ENCODE measurements around the genes AAMDC, PRCP and CCDC89.

GRCh38 chr11:77821070-77821573, at the start of gene AAMDC:
TSS of gene AAMDC (plus strand) at chr11:77821144.
- RRBS = no CpG with 5 or more reads among the region's 25 CpGs

DNA sequence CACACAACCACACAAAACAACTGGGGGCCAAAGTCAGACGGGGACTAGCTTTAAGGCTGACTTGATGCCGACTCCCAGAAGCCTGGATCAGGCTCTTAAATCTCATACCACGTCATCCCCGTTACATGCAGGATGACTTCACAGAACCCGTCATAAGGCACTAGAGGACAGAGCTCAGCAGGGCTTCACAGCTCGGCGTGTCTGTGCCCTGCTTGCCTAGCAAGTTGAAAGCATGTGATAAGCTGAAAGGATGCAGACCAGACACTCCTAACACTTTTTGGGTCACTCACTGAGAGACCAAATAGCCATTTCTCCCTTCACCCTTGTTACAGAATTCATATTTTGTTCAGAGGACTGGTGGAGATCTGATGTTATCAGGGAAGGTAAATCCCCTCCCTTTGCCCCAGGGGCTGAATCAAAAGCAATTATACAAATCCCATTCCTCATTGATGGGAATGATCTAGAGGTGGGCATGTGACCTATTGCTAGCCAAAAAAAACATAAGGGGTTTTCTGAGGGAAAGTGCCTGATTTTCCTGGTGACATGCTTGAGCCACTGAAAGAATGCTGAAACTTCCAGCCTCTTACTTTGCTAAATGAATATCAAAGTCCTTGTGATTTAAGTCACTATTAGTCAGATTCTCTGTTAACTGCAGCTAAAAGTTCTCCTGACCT, 65.3 kb downstream of the GAB2 start:
- RRBS = no CpG with 5 or more reads among the region's 7 CpGs

- RRBS = no CpG with 5 or more reads among the region's 8 CpGs
Observed at GRCh38 chr11:78355119-78355731, 62.4 kb downstream of the GAB2 start.

DNA sequence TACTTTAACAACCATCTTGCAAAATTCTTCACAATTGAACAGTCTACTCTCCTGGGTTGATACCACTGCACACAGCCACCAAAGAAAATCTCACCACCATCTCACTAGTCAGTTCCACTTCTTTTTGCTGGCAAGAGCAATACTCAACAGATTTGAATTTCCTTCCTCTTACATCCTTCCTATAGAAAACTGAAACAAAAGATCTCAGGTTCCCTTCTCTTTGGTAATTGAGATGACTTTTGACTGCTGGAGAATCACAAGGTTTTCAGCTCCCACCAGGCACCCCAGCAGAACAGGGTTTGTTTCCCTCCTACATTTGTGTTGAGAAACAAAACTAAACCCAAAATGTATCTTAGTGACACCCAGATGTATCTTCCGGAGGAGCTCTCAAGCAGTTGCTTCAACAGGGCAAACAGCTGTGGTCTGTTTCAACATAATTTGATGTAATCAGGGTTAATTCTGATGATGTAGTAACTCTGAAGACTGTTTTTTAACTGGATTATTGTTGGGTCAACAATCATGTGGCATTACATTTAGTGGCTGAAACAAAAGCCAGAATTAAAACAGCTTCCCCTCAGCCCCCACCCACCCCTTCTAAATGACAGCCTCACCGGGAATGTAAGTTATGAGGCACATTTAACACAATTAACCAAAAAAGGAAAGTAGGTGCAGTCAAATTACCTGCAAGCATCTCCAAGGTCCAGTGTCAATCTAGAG, 7.2 kb upstream of the GAB2 start:
- RRBS = no CpG with 5 or more reads among the region's 2 CpGs

DNA sequence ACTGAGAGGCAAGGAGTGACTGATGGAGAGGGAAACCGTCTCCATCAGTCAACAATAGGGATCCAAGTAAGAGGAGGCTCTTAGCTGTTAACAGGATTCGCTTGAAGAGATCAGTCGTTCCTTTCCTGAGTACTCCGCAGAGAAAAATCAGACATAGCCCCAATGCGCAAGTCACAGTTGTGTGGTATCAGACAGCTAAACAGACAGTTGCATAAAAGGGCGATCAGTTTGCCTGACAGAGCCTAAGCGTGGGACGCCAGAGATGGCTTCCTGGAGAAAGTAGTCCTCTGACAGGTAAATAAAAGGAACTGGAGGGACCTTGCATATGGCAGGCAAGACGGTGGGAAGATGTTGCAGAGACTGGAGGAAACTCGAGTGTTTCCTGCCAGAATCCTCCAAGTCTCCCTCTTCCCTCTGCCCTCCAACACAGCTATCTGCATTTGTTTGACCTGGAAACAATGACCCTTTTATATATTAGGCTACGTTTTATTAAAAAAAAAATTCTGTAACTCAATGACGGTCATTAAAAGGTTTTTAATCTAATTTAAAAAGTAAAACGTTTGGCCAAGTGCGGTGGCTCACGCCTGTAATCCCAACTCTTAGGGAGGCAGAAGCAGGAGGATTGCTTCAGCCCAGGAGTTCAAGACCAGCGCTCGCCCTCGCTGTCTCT, 518 bp upstream of the NARS2 start:
- RRBS = no CpG with 5 or more reads among the region's 18 CpGs

DNA sequence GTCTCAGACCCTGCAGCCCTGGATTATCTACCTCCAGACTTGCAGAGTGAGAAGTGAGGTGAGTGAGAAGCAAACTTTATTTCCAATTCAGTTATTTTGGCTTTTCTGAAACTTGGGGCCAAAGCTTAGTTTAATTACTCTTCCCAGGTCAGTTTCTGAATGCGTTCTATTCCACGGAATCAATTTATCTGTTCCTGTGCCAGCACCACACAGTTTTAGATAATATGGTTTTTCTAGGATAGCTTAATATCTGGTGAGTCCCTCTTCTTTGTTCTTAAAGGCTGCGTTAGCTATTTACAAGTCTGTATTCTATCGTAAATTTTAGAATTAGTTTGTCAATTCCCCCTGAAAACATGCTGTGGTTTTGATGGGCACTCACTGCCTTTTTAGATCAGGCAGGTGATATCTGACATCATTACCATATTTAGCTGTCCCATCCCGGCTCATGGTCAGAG, 150.3 kb upstream of the NARS2 start:
- RRBS = no CpG with 5 or more reads among the region's 5 CpGs

GRCh38 chr11:78801100-78801802, 226.6 kb upstream of the NARS2 start:
- RRBS = no CpG with 5 or more reads among the region's 3 CpGs

DNA sequence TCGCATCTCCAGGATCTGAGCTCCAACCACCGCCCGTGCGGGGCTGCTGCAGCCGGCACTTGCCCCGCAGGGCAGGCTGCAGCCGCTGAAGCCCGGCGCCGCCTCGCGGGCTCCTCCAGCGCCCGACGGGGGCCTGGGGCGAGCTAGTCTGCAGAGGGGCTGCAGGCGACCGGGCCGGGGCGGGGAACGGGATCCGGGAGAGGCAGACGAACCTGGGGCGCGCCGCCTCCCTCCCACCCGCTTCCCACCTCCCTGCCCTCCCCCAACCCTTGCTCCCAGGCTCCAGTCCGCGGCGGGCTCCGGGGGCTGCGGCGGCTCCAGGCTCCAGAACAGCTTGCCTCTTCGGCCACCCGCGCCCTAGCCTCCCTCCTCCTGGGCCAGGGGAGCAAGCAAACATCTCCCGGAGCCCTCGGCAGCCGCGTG, 841 bp downstream of the TENM4 start:
- RRBS = 9% methylated on average over 32 of the region's 40 CpGs

GRCh38 chr11:82419911-82420110, 313.9 kb downstream of the FAM181B start:
- RRBS = no CpG with 5 or more reads among the region's 1 CpG

DNA sequence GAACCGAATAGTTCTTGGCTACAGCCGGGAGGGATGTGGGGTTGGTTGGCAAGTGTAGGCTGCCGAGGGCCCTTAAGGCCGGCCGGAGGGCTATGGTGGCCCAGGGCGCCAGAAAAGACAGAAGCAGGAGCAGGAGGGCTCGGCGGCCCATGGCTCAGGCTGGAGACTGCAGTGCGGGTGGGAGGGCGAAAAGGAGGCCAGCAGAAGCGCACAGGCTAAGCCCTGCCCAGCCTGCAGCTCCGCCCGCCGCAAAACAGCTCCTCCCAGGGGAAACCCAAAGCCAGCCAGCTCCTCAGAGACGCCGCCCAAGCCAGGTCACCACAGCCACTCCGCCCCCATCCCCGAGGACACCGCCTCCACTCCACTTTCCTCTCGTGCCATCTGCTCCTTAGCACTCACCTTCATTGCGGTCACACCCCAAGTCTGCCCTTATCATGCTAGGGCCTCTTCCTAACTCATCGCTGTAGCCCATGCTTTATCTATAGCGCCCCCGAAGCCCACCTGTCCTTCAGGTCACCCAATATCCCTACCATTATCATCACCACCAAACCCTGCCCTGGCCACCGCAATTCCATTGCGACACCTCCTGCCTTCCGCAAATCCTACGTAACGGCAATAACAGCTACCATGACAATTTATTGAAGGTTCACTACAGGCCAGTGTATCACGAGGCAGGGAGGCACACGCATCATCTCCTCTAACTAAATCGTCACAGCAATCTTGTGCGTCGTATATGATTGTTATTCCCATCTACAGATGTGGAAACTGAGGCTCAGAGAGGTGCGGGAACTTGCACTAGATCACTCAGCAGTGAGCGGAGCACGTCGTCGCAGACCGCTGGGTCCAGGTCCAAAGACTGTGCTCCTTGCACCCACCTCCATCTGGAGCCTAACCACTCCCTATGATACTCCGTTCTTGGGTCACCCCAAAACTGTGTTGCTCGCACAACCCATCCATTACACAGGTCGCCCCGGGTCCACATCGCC, at the start of gene PRCP:
PRCP (minus strand) TSS at position 179 of the 986 bp plus-strand sequence.
- RRBS = under 1% methylated on average over 4 of the region's 45 CpGs

- RRBS = no CpG with 5 or more reads among the region's 4 CpGs
Observed at GRCh38 chr11:82960398-82961141, 59.0 kb downstream of the DDIAS start.

DNA sequence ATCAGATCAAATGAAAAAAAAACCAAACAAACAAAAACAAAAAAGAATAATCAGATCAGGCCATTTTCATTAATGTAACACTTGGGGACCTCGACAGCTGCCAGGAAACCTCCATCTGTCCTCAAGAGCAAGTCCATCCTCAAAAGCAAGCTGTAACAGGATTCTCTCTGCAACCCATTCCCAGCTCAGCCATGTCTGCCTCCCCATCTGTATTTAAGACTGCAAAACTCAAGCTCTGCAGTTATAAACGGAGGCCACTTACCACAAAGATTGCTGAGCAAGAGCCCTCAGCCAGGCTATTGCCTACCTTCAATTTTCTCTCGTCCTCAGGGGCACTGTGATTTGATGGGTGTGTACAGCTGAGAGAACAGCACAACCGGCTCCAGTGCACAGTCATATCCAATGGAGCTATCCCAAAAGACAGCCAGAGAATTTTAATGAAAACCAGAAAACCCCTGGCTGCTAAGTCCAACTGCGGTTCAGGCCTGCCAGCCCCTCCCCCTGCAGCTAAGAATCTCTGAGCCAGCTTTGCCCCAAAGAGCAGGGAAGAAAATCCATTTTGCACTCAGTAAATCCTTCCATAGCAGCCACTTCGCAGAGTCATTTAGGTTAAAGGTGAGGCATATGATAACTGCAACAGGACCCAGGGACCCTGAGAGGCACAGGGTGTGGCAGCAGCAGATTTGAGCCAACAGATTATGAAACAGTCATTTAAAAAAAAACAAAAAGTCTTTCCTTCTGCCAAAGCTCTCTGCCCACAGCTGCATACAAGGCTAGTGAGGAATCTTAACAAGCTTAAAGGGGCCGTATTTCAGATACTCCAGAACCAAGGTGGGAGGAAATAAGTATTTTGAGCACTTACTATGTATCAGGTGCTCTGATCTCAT, 37.6 kb downstream of the RAB30 start:
- RRBS = no CpG with 5 or more reads among the region's 7 CpGs

DNA sequence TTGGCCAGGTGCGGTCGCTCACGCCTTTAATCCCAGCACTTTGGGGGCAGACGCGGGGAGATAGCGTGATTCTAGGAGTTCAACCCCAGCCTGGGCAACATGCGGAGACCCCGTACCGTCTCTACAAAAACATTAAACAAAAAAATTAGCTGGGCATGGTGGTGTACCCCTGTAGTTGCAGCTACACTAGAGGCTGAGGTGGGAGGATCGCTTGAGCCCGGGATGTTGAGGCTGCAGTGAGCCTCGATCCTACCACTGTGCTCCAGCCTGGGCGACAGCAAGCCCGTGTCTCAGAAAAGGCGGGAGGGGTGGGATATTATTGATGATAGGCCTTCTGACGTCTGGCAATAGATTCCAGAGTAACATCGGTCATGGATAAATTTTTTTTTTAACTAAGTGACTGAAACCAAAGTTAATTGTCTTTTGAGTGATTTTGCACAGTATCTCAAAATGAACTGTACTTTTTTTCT, 1.1 kb upstream of the RAB30 start:
- RRBS = no CpG with 5 or more reads among the region's 17 CpGs

DNA sequence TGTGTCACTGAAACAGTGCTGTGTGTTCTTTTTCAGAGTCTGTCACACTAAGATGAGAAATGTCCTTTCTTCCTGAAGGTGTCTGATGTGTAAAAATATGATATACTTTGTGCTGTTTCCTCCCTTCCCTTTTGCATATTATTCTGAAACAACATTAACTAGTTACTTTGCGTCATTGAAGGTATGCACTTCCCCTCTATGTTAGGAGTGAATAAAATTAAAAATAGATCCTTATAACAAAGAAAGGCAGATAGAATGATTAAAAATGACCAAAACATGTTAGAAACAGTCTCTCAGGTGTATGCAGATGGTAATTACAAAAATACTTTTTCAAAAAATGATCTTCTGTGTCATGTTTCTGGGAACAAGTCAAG, 1.6 kb upstream of the RAB30 start:
- RRBS = no CpG with 5 or more reads among the region's 1 CpG

GRCh38 chr11:83159352-83160123, 2.6 kb downstream of the PCF11 start:
- RRBS = no CpG with 5 or more reads among the region's 12 CpGs

GRCh38 chr11:83566826-83567213, 280.7 kb upstream of the CCDC90B start:
- RRBS = no CpG with 5 or more reads among the region's 4 CpGs

GRCh38 chr11:83587440-83588170, 301.4 kb upstream of the CCDC90B start:
- RRBS = no CpG with 5 or more reads among the region's 26 CpGs

DNA sequence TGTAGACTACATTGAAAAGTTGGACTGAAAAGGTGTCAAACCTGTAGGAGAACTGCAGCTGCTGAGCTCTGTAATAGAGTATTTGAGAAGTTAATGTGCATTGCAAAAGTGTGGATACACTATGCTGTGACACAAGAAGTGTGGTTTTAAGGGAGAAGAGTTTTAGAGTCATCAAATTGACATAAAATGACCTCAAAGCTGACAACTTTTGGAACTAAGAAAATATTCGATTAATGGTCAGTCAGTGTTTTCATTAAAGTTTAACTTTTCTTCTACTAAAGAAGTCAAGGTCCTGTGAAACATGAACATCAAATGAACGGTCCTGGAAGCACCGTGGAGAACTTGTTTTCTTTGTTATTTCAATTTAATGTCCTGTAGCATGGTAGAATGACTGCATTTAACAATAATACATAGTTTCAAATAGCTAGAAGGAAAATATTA, 624.0 kb upstream of the CCDC90B start:
- RRBS = no CpG with 5 or more reads among the region's 3 CpGs

DNA sequence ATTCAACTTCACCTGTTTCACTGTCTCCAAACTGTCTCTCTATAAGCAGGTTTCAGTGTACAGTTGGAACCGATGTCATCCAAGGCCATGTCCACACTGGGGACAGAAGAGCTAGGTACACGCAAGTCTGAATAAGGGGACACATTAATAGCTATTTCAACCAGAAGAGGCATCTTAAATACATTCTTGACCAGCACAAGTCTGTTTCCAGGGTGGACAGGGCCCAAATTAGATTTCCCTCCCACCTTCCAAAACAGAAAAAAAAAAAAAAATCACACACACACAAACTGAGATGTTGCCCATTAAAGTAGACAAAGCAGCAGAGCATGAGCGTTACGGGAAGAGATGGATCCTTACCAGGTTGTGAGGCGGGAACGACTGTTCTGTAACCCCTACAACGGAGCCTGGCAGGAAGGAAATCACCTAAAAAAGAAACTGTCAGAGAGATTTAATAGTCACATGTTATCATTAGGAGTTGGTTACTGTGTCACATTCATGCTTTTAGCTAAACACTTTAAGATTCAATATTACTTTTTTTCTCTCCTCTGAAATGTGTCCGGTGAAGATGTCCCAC, 1.7 kb downstream of the CREBZF start:
- RRBS = 2% methylated on average over 1 of the region's 8 CpGs

DNA sequence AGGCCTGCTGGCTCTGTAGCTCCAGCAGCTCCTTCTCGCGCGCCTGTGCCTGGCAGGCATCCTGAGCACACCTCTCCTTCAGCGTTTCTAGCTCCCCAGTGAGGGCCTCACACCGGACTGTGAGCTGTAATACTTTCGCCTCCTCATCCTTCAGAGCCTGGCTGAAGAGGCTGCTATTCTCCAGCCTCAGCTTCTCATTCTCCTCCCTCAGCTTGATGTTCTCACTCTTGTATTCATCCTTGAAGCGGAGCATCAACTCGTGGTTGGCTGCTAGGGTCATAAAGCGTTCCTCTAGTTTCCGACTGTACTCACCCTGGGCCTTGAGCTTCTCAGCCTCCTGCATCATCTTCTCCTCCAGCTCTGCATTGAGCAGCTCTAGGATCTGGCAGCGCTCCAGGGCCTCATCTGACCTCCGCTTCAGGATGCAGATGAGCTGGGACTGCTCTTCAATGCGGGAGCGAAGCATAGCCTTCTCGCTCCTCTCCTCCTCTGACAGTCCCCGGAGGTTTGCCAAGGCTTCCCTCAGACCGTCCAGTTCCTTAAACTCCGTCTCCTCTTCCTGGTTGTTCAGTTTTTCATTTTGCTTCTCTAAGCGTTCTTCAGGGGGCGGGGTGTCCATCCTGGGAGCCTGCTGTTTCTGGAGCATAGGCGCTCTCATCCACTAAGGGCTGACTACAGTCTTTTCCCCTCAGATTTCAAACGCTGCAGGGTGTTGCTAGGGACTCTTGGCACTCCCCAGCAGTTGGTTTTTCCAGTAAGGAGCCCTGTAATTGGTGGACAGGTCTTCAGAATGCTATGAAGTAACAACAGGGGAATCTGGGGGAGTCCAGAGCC, at the start of gene CCDC89:
CCDC89 (minus strand) TSS at position 723 of the 834 bp plus-strand sequence.
- RRBS = no CpG with 5 or more reads among the region's 22 CpGs

Data from T47D (cell line).